Epithelial cell of alveolus of lung (primary cell): ENCODE measurements around a stretch of chr17.

DNA sequence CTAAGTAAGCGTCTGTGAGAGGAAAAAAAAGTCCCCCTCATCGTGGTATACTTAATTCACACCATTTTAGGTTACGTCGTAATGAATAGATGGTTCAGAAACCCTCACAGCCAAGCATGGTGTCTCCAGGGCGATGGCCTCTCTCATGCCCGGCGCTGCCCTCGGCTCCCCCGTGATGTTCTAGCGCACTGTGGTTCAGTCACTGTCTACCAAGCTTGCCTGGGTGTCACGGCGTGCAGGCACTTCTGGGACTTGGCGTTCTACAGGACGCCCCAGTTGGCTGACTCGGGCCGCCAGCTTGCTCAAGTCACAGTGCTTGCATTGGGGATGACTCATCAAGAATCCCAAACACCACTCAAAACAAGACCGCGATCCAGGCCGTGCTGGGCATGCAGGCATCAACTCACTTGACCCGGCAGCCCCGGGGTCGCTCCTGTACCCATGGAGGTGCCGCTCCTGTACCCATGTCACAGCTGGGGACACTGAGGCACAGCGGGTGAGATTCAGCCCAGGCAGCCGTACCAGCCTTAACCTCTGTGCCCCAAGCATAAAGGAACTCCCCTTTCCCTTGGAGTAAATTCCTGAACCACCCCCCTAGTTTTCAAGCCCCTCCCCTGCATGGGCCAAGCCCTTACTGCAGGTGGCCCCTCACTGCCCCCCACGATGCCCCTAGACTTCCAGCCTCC, 27.8 kb downstream of the CCDC40 start:
- RAMPAGE, long total RNA: no peak
- RRBS: no CpG with 5 or more reads among the region's 26 CpGs

GRCh38 chr17:80137147-80137906, 9.6 kb downstream of the EIF4A3 start:
- RAMPAGE, long total RNA: no peak
- RRBS: no CpG with 5 or more reads among the region's 13 CpGs

GRCh38 chr17:80325009-80325431, 64.4 kb downstream of the RNF213 start:
- RAMPAGE, long total RNA: no peak
- RRBS: no CpG with 5 or more reads among the region's 10 CpGs

- RAMPAGE, long total RNA: no peak
- RRBS: no CpG with 5 or more reads among the region's 12 CpGs
These were observed 25.5 kb upstream of the ENDOV start for GRCh38 chr17:80389390-80389980.

- RAMPAGE, long total RNA: no peak
- RRBS: no CpG with 5 or more reads among the region's 7 CpGs
These were observed 6.2 kb upstream of the ENDOV start for GRCh38 chr17:80408638-80409305.

DNA sequence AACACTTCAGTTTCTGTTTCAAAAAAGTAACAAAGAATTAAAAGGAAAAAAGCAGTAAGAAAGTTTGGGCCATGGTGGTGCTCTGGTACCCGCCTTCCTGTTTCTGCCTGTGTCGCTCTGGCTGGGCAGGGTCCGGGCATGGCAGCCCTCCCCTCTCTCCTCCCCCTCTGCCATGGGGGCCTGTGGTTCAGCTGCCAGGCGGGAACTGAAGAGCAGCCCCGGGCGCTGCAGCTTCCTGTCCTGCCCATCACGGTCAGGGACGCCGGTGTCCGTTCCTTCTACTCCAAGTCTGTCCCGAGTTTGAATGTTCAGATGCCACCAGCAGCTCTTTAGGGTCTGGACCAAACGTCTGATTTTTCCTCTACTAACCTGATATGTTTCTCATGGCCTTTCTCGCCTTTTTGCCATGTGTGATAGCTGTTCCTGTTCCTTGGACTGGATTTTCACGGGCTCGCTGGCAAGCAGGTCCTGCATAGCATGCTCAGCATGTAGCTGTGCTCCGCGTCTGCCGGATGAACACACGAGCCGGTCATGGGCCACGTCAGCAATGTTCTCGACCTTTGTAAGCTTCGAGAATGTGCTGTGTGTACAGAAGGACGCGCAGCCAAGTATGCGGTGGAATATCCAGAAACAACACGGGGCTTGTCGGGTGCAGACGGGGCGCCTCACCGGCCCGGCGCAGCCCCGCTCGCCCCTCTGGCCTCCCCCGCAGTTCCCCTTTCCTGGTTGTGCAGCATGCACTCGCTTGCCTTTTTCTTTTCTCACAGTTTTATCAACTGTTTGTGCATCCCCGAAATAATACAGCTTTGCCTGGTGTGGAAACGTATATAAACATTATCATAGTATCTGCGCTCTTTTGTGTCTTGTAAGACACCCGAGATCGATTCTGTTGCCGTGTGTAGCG, 42.1 kb downstream of the RPTOR start:
- RAMPAGE, long total RNA: no peak
- RRBS: 30% methylated on average over 6 of the region's 44 CpGs

GRCh38 chr17:80822862-80823530, 168.6 kb upstream of the CHMP6 start:
- RAMPAGE, long total RNA: no peak
- RRBS: no CpG with 5 or more reads among the region's 21 CpGs

GRCh38 chr17:80891361-80892043, 100.1 kb upstream of the CHMP6 start:
- RAMPAGE, long total RNA: no peak
- RRBS: no CpG with 5 or more reads among the region's 25 CpGs

- RAMPAGE, long total RNA: no peak
- RRBS: no CpG with 5 or more reads among the region's 39 CpGs
These were observed 32.1 kb upstream of the CHMP6 start for GRCh38 chr17:80959235-80960182.

DNA sequence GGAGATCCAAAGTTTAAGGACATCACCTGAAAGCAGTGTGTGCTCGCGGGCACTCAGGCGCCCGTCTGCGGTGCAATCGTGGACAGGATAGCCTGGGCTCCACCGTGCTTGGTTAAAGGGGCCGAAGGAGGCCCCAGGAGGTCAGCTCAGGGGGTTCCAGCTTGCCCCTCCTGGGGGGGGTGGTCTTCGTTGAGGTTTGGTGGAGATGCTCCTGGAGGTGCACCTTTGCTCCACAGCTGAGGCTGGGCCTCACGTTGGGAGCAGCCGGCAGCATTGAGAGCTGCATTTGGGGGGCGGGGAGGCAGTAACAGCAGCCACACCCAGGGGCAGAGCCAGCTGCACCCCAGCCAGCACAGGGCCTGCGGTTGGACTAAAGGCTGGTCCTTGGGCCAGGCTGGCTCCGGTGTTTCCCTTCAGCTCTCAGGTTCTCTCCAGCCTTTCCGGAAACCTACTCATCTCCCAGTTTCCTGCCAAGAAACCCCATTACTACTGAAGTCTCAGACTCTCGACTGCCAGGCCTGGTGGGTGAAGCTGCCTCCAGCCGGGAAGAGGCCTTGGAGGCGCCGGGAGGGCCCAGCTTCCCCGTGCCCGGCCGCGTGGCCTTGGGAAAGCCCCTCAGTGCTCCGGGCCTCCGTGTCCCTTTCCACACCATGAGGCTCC, 14.2 kb upstream of the BAIAP2 start:
- RAMPAGE, long total RNA: no peak
- RRBS: 22% methylated on average over 6 of the region's 25 CpGs

DNA sequence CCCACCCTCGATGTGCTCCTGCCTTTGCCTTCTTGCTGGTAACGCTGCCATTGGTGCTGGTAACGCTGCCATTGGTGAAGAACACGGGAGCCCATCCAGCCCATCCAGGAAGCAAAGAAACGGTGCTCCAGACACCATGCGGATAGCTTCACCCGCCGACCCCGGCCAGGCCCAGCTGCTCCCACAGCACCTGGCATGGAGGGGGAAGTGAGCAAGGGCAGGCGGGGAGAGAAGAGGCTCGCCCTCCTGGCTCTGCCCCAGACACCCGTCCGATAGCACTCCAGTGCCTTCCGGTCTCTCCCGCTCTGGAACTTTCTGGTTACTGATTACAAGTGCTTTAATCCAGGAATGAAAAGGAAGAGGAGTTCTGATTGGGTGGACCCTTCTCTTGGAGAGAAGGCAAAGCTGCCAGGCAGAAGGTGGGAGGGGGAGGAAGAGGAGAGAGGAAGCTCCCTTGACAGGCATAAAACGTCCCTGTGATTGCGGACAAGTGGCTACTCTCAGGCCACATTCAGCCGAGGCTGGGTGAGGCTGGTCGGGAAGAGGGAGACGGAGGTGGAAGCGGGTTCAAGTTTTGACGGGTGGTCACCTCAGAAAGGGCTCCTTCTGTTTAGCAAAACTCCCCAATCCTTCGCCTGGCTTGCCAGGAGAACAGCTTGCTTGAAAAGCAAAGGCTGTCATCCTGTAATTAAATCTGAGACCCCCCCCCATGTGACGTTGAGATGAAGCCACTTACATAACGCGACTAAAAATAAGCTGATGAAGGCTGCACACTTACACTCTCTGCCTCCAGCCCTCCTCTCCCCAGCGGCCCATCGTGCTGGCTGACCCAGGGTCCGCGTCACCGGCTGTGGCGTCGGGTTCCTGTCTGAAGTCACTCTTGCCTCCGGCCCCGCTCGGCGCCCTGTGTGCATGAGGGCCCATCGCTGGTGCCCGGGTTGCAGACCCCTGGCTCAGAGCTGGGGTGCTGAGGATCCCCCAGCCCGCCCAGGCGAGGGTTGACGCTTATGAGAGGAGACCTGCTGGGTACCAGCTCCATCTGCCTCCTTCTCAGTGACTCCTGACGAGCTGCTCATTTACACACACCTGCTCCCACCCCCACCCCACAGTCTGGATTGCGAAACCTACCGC, 3.6 kb upstream of the BAIAP2 start:
- RAMPAGE, long total RNA: no peak
- RRBS: 93% methylated on average over 9 of the region's 45 CpGs

- RAMPAGE, long total RNA: no peak
- RRBS: 79% methylated on average over 7 of the region's 36 CpGs
These were observed 2.3 kb downstream of the BAIAP2 start for GRCh38 chr17:81036992-81037925.

DNA sequence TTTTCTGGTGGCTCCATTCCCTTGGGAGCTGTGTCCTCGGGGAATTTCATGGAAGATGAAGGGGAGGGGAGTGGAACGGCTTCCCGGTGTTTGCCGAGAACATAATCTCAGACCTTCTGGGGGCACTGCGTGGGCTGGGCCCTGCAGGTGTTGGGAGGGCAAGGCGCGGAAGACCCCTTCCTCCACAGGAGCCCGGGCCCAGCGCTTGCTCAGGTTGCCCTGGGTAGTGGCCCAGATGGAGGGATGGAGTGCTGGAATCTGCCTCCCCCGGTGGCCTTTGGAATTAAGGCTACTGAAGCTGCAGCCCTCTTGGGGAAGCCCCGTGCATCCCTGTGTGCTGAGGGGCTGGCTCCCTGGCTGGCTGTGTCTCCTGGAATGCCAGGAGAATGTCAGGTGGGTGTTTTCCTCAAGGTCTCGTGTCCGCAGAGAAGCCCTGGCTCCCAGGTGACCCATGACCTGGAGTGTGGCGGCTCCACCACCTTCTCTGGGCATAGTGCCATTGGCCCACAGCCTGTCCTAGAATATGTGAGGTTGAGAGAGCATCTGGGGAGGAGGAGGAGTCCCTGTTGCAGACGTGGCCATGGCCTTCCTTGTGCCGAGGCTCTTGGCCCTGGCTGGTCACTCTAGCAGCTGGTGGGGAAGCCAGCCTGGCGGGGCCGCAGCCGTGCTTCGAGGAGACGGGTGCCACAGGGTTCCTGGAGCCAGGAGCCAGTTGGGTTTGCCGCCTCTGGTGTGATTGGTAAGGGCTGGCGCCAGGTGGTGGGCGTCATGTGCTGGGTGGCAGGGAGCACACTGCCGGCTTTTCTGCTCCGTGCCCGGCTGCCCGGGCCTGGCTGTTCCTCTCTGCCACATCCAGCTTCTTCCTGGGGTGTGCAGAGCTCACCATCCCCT, 3.2 kb downstream of the BAIAP2 start:
- RAMPAGE, long total RNA: no peak
- RRBS: 86% methylated on average over 3 of the region's 28 CpGs

GRCh38 chr17:81085784-81086185, 50.8 kb downstream of the BAIAP2 start:
- RAMPAGE, long total RNA: no peak
- RRBS: 100% methylated on average over 2 of the region's 15 CpGs

DNA sequence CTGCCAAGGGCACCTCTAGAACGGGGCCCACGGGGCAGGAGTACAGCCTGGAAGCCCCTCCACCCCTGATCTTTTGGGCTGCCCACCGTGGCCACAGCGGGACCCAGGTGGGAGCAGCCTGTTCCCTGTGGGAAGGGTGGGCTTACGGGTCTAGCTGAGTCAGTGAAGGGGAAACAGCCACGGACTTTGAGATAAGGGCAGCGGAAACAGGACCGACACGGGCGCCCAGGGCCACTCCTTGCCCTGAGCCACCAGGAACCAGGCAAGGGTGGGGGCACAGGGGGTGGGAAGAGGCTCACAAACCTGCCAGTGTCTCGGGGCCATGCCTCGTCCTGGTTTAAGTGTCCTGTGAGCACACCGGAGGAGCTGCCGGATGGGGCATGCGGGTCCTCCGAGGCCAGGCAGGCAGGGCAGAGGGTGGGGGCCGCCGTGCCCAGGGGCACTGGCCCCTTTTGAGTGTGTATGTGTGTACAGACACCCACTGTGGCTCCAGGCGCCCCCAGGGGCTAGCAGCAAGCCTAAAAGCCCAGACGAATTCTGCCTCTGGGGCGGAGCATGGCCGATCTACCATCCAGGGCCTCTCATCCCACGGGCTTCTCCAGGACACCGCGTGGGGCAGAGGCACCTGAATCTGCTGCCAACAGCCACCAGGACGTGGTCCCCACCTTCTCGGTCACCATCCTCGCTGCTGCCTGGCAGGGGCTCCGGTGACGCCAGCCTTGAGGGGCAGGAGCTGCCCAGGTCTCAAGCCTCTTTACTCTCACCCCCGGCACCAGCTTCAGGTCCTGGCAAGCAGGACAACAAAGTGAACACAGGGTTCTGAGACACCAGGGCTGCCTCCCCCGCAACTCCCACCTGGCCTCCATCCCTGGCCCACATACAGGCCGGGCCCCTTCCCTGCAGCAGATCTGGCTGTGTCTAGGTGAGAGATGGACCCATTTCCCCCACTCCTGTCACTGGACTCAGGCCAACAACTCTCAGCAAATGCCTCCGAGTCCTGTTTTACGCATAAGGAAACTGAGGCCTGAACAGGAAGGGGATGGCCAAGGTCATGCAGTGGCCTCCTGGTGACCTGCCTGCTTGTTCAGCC, 47.3 kb upstream of the PVALEF start:
- RAMPAGE, long total RNA: no peak
- RRBS: 94% methylated on average over 3 of the region's 35 CpGs

DNA sequence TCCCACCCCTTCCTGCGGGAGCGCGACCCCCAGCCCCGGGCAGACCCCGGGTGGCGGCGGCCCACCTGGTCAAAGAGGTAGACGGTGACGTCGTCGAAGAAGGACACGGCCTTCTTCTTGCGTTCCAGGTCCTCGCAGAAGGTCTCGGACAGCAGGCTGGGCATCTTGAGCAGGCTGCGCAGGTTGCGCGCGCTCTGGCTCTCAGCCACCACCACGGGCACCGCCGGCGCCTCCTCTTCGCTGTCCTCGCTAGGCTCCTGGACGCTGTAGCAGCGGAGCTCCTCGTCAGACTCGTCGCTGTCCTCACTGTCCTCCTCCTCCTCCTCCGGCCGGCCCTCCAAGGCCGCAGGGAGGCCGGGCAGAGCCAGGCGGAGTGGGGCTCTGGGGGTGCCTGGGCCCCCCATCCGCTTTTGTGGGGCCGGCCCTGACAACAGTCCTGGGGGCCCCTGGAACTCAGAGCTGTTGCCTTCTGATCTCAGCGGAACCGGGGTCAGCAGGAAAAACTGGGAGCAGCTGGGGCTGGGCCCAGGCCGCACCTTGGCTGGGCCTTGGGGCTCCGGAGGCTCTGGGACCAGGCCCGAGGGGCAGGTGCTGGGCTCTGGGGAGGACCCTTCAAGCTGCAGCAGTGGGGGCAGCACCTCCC, 45.0 kb upstream of the PVALEF start:
- RAMPAGE, long total RNA: no peak
- RRBS: 74% methylated on average over 6 of the region's 42 CpGs

GRCh38 chr17:81121708-81122415, 43.4 kb upstream of the PVALEF start:
- RAMPAGE, long total RNA: no peak
- RRBS: 6% methylated on average over 17 of the region's 71 CpGs

DNA sequence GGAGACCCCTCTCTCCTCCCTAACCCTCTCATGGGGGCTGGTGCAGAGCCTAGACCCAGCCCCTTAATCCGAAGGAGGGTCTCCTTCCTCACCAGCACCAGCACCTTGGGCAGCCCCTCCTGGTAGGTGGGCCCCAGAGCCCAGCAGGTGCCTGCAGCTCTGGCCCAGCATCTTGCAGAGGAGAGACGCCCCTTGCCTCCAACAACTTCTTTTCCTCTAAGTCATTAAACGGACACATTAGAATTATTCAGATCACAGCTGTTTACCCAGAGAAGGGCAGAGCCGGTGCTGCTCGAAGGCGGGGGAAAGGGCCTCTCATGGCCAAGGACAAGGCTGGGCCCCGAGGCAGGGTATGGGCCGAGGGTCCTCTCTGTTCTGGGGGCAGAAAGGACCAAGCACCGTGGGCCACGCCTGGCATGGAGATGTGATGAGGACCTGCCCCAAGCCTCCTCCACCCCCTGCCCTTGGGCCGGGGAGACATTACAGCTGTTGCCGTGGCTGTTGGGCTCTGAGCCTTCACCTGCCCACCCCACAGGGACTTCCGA, 965 bp upstream of the PVALEF start:
- RAMPAGE, long total RNA: no peak
- RRBS: no CpG with 5 or more reads among the region's 13 CpGs

DNA sequence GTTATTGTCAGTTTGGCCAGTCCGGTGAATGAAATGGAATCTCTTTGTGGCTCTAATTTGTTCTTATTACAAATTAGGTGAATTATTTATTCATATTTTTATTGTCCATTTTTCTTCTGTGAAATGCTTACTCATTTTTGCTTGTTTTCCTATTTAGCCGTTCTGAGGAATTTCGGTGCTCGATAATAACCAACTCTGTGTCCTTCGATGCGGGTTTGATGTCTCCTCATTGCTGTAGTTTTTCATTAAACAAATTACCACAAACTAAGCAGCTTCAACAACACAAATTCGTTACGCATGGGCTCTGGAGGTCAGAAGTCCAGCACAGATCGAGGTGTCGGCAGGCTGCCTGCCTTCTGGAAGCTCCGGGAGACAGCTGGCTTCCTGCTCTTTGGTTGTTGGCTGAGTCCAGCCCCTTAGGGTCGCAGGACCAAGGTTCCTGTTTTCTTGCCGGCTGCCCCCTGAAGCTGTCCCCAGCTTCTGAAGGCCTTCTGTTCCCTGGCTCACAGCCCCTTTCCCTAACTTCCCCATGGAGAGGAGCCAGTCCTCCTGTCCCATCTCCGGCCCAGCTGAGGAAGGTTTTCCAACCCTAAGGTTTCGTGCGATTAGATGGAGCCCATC, 4.2 kb upstream of the SLC38A10 start:
- RAMPAGE, long total RNA: no peak
- RRBS: 11% methylated on average over 3 of the region's 16 CpGs

GRCh38 chr17:81388029-81388425, 7.2 kb upstream of the BAHCC1 start:
- RAMPAGE, long total RNA: no peak
- RRBS: no CpG with 5 or more reads among the region's 11 CpGs